ENCODE results near the gene GLYR1.

GRCh38 chr16:4677297-4677890, 16.0 kb upstream of the NUDT16L1 start:
- PRO-cap: no peak
- RAMPAGE, long total RNA, 4 experiments: no peak in any of the 4 experiments

DNA sequence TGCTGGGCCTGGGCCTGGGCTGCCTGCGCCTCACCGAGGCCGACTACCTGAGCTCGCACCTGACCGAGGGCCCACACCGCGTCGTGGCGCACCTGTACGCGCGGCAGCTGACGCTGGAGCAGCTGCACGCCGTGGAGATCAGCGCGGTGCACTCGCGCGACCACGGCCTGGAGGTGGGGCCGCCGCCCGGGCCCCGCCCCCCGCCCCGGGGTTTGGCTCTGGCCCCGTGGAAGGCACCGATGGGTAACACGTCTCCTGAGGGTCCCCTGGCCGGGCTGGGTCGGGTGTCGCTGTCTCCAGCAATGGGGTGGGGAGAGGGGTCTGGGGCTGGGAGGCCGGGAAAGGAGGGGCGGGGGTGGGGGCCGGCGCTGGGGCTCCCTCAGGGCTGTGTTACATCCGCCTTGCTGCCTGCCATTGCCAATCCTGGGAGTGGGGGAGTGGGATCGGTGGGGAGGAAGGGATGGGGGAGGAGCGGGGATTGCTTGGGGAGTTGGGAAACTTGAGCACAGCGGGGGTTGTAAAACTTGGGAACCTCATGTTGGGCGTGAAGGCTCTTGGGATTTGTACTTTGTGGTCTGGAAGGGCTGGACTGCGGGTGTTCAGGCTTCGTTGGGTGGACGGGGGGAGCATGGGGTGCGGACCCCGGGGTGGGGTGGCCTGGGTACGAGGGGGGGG, 841 bp downstream of the NUDT16L1 start:
- PRO-cap: no peak
- RAMPAGE, long total RNA, 4 experiments: no peak in any of the 4 experiments

DNA sequence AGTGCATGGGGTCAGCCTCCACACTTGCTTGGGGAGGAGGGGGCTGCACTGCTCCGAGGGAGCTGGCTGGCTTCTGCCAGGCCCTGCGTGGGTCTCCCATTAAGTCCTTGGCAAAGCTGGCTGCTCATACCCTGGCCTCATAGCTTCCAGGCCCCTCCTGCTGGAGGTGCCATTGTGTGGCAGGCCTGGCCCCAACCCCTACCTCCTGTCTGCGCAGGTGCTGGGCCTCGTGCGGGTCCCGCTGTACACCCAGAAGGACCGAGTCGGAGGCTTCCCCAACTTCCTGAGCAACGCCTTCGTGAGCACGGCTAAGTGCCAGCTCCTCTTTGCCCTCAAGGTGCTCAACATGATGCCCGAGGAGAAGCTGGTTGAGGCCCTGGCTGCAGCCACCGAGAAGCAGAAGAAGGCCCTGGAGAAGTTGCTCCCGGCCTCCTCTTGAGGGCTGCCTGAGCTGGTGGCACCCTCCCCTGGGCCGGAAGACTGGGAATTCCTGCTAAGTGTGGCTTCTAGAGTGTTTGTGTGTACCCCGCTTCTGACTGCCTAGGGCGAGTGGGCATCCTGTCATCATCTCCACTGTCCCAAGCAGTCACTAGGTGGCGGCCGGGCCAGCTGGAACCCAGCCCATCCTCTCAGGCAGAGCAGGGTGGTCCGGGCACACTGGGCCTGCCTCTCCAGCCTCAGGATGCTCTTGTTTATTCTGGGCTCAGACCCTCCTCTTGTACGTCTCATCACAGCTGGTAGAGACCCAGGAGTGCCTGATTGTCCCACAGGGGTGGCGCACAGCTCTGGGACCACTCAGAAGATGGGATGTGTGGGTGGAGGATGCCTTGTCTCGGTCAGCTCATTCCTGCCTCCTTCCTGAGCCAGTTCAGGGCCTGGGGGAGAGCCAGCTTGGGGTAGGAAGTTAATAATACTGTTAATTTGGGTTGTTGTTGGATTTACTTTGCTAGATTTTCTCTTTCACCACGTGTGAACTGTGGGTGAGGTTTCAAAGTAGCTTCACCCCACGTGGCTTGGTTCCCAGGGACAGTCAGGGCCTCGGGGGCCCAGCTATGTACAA, 1.7 kb downstream of the NUDT16L1 start:
- PRO-cap: no peak
- RAMPAGE, long total RNA, 4 experiments: no peak in any of the 4 experiments

DNA sequence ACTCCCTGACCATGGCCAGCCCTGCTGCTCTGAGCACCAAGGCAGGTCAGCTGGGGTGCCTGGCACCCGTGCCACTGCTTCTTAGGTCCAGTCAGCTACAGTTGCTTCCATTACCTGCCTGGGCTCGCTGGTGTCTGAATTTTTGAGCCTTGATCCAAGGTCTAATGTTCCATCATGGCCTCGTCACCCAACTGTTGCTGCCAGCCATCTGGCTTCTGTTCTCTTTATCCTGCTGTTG, 16.7 kb downstream of the GLYR1 start:
- PRO-cap: no peak
- RAMPAGE, long total RNA, 4 experiments: no peak in any of the 4 experiments

DNA sequence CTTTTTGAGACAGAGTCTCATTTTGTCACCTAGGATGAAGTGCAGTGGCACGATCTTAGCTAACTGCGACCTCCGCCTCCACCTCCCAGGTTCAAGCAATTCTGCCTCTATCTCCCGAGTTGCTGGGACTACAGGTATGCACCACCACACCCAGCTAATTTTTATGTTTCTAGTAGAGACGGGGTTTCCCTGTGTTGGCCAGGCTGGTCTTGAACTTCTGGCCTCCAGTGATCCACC, 12.7 kb downstream of the GLYR1 start:
- PRO-cap: no peak
- RAMPAGE, long total RNA, 4 experiments: no peak in any of the 4 experiments

GRCh38 chr16:4847159-4847574, at the start of gene GLYR1:
TSS of gene GLYR1 (minus strand) at chr16:4847288.
- PRO-cap: bidirectional peak, plus-strand start at chr16:4847514, minus-strand start at chr16:4847306
- RAMPAGE, long total RNA, 4 experiments: start-site peak on the minus strand in 4 of 4 experiments, at chr16:4847271-4847292 at its widest, 348 to 1,665 reads per replicate

DNA sequence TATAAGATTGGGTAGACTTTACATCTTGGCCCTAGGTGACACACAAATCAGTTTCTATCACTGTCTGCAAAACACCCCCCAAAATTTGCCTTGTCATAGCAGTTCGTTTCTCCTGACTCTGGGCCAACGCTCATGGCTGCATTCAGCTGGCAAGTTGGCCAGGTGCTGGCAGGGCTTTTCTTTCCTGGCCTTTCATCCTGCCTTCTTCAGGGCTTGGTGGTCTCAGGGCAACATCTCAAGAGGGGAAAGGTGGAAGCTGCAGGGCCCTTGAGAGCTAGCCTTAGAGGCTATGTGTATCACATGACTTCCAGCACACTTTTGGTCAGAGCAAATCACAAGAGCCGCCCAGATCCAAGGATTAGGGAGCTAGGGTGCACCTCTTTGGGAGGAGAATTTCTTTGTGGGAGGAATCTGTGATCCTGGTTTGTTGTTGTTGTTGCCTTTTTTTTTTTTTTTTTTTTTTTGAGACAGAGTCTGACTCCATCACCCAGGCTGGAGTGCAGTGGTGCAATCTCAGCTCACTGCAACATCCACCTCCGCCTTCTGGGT, 16.4 kb downstream of the UBN1 start:
- PRO-cap: no peak
- RAMPAGE, long total RNA, 4 experiments: no peak in any of the 4 experiments

- PRO-cap: no peak
- RAMPAGE, long total RNA, 4 experiments: no peak in any of the 4 experiments
These were observed 27.6 kb downstream of the UBN1 start for GRCh38 chr16:4874595-4875640.

- PRO-cap: unidirectional peak, minus-strand start at chr16:4943177
- RAMPAGE, long total RNA, 4 experiments: no peak in any of the 4 experiments
These were observed 6.3 kb upstream of the PPL start for GRCh38 chr16:4943127-4943750.

DNA sequence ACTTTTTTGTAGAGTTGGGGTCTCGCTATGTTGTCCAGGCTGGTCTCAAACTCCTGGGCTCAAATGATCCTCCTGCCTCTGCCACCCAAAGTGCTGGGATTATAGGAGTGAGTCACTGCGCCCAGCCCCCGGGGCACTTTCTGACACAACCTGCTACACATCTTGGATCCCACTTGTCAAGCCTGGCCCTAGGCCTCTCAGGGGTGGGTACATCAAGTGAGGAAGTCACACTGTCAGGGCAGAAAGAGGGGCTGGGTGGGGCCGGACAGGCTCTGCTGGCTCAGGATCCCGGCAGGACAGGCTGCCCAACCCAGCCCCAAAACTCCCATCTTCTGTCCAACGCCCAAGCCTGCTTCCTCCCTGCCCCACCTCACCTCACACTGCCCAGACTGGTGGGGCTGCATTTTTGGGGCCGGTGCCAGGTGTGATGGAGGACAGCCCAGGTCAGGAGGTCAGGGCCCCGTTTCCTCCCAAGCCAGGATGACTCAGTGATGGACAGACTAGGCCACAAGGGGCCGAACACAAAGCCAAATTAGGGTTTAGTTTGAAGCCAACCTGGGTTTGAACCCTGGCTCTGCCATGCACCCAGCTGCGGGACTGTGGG, 8.7 kb upstream of the PPL start:
- PRO-cap: no peak
- RAMPAGE, long total RNA, 4 experiments: no peak in any of the 4 experiments

- PRO-cap: no peak
- RAMPAGE, long total RNA, 4 experiments: no peak in any of the 4 experiments
These were observed 500.6 kb downstream of the TMEM114 start for GRCh38 chr16:8089582-8090291.

GRCh38 chr16:8328302-8328779, 262.0 kb downstream of the TMEM114 start:
- PRO-cap: no peak
- RAMPAGE, long total RNA, 4 experiments: no peak in any of the 4 experiments

DNA sequence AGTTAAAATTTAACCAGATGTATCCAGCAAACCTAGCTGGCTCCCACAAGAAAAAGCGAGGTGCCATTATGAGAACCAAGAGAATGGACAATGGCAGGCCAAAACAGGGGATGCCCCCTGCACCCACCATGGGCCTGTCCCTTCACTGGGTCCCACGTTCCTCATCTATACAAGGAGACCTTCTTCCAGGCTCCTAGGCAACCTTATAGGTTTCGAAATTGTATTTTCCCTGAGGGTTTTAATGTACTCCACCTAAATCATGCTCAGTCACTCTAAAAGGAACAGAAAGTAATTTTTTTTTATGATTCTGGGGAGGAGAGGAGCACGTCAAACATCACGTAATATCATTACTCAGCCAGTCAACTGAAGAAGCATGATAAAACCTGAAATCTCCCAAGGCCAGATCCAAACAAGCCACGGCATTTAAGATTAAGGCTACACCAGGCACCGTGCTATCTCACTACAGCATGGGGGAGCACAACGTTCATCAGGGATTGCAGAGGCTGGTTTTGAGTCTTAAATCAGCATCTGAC, 3.8 kb upstream of the TMEM114 start:
- PRO-cap: no peak
- RAMPAGE, long total RNA, 4 experiments: no peak in any of the 4 experiments

GRCh38 chr16:8681022-8681652, 6.7 kb downstream of the ABAT start:
- PRO-cap: no peak
- RAMPAGE, long total RNA, 4 experiments: no peak in any of the 4 experiments

- PRO-cap: no peak
- RAMPAGE, long total RNA, 4 experiments: no peak in any of the 4 experiments
These were observed 13.4 kb downstream of the CARHSP1 start for GRCh38 chr16:8855170-8855989.

DNA sequence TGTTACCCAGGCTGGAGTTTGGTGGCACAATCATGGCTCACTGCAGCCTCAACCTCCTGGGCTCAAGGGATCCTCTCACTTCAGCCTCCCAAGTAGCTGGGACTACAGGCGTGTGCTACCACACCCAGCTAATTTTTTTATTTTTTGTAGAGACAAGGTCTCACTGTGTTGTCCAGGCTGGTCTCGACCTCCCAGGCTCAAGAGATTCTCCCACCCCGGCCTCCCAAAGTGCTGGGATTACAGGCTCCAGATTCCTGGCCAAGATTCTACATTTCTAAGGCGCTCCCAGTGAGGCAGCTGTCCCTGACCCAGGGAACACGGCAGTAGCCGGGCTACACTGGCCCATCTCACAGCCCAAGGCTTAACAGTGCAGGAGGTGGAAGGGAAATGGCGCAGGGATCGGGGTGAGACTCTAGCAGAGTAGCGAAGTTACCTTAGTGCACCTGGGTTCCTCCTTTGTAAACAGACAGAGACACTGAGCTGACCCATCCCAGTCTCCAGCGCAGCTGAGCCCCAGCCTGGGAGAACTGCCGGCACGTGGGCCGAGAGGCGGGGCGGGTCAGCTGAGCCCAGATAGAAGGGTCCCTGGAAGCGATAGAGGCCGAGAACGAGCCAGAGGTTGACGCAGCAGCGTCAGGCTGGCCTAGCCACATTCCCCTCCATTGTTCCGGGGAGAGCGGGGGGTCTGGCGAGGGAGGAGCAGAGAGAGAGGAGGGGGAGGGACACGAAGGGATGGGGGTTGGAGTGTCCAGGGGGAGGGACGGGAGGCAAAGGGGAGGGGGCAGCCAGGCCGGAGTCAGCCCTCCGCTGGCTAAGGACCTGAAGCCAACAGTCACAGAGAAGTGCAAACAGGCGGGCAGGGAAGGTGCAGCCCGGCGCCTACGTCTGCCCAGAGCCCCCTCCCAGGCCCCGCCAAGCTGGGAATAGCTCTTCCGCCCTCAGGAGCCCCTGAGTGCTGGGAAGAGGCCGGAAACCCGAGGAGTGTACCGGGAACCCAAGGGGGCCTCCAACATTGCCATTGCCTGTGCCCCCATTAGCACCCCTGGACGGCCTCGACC, 2.5 kb downstream of the CARHSP1 start:
- PRO-cap: unidirectional peak, plus-strand start at position 604 of the sequence; bidirectional peak, plus-strand start at position 841 of the sequence, minus-strand start at position 833 of the sequence
- RAMPAGE, long total RNA, 4 experiments: no peak in any of the 4 experiments

DNA sequence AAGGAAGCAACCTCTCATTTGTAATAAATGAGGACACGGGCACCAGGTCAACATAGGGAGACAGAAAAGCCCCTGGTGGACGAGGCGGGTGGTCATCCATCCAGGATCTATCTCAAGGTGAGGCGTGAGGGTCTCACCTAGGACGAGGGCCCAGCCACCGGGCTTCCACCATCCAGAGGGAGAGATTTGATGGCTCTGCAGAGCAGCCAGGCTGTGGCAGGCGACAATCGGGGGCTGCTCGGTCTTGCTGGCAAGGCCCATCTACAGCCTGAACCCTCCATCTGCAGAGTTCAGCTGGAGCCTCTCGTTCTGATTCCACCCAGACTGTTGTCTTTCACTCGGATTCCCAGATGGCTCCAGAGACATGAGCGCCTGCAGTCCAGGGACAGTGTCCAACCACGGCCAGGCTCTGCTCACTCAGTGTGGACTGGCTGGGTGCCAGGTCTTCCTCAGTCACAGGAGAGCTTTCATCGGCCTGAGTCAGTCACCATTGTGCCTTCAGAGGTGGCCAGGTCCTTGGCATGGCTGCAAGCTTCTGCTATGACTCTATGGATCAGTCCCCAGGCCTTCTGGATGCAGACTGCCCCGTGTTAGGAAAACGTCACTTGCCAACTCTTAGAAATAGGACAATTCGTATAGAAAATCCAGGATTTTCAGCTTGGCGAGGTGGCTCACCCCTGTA, 5.9 kb downstream of the LITAFD start:
- PRO-cap: no peak
- RAMPAGE, long total RNA, 4 experiments: no peak in any of the 4 experiments

- PRO-cap: no peak
- RAMPAGE, long total RNA, 4 experiments: no peak in any of the 4 experiments
These were observed 36.9 kb downstream of the LITAFD start for GRCh38 chr16:8919001-8919403.

DNA sequence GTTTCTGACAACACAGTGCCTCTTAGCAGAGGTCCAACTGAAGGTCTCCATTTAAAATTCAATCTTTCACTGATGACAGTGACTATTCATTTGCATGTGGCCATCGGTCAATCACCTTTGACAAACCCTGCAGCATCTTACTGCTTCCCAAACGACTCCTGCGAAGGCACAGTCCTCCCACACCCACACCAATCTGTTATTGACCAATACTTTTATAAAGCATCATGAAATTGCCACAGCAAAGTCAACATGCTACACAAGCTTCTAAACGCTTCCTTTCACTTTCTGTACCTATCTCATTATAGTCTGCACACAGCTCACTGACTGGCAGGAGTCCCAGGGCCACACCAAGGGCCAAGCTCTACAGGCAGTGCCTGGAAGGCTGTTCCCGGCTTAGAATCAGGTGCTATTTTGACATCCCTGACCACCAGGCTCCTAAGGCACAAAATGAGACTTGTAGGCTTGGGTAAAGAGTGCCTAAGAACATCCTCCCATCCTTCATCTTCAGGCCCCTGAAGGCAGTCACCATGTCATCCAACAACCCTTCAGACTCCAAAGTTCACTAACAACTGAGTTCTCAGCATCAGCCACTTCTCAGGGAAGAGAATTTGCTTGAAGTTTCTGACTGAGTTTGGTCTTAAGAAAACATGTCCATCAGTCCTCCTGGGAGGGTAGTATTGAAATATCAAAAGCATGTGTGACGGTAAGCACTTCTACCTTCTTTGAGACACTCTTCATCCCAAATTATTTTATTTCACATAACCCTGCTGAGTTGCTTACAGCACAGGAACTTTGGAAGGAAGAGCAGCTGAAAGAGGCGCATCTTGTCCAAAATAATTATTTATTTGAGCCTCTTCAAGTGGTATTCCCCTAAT, 39.4 kb downstream of the USP7 start:
- PRO-cap: no peak
- RAMPAGE, long total RNA, 4 experiments: no peak in any of the 4 experiments

GRCh38 chr16:9096347-9096954, 5.0 kb downstream of the HAPSTR1 start:
- PRO-cap: no peak
- RAMPAGE, long total RNA, 4 experiments: no peak in any of the 4 experiments

All from gastroesophageal sphincter (tissue), 4 donors.